Measurements from ENCODE around the genes AJUBA and PPP1R3E.

DNA sequence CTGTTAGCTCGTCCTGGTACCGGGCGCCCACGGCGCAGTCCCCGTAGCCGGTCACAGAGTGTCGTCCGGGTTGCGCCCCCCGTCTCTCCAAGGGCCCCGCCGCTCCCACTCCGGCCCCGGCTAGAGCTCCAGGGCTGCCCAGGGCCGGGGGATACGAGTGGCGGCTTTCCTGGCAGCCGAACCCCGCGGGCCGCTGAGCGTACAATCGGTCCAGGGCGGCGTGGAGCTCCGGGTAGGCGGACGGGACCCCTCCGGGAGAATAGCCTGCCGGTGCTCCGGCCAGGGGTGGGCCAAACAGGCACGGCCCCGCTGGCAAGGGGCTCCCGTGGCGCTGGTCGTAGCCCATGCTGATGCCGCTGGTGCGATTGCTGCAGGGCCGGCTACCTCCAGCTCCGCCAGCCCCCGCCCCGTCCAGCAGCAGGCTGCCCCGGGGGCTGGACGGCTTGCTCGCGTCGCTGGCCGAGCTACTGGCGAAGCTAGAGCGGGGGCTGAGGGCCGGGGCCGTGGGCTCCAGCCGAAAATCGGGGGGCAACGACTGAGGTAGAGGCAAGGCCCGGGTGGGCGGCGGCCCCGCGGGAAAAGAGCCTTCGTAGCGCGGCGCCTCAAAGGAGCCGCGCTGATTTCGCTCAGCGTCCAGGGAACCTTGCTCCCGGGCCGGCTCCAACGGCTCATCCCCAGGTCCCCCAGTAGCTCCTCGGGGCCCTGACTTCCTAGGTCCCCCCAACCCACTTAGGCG lies 760 bp downstream of the AJUBA start:
- PRO-cap: no peak

DNA sequence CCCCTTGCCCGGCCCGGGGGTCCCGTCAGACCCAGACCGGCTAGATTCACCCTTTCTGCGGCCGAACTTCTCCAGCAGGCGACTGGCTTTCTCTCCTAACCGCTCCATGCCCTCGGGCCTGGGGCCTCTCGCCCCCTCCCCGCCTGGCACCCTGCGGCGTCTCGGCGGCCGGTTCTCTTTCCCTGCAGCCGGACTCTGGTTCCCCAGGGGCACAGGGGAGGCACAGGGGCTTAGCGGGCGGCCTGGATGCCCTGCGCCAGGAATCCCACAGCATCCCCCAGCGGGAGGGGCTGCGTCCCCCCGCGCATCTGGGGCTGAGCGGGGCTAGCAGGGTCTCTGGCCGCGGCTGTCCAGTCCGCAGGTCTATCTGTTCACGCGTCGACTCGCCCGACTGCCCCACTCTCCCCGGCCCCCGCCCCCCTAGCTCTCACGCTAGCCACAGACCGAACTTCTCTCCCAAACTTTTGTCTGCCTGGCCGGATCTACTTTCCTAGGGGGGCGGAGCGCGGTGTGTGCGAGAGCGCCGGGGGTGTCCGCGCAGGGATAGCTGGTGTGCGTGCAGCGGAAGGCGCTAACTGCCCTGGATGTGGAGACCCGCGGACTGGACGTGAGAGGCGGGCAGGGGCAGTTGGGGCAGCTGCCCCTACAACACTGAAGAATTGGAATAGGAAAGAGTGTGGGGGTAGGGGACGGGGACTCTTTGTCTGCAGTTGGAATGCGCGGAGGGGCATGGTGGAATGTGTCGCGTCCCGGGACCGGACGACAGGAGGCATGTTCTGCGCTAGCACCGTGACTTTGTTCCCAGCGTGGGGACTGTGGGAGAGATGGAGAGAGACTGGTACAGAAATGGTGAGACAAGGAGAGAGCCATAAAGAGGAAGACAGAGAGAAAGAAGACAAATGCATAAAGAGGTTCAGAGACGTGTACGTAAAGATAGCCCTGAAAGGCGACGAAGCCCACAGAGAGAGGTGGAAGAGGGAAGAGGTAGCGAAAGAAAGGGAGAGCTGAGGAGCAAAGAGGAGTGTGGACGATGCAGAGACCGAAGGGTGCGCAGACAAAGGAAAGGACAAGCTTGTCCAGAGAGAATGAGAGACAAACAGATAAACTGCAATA lies at the start of gene AJUBA:
AJUBA (minus strand) TSS at position 393 of the 1,113 bp plus-strand sequence.
- PRO-cap: bidirectional peak, plus-strand start at position 742 of the sequence, minus-strand start at position 365 of the sequence

DNA sequence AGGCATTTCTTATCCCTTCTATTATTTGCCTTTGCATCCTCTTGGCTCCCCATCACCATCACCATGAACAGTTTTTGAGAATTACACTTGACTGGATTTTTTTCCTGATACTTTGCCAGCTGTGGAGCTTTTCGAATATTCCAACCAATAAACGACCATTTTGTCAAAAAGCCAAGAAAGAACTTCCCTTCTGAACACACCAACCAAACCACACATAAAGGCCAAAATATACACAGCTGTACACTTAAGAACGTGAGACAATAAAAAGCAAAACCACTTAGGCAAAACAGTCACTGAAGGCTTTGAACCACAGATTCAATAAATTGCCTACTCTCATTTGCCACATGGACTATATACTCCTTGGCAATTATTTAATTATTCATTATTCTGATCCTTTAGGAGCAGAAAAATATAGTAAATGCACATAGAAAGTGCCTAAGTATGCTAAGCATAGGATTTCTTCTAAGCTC lies 1.1 kb downstream of the C14orf93 start:
- PRO-cap: no peak

DNA sequence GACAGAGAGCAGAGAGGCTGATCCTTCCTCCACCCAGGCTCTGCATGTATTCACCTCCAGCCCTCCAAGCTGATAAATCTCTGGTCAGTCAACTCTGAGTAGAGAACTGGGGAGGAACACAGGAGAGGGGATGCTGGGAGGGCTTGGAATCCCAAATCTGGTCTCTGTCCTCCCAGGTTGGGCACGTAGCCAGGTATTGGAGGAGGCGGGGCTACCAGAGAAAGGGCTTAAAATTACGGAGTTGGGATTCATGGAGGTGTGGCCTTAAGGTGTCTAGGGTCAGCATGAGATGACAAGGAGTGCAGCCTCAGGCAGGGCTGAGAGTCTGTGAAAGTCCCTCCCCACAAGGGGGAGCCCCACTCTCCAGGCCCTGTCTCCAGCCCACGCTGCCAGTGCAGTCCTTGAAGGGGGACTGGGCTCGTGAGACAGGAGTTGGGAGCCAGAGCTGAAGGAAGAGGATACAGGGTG lies 1.3 kb downstream of the CDH24 start:
- PRO-cap: no peak

- PRO-cap: no peak
These were observed 1.3 kb upstream of the CDH24 start for GRCh38 chr14:23058419-23059203.

DNA sequence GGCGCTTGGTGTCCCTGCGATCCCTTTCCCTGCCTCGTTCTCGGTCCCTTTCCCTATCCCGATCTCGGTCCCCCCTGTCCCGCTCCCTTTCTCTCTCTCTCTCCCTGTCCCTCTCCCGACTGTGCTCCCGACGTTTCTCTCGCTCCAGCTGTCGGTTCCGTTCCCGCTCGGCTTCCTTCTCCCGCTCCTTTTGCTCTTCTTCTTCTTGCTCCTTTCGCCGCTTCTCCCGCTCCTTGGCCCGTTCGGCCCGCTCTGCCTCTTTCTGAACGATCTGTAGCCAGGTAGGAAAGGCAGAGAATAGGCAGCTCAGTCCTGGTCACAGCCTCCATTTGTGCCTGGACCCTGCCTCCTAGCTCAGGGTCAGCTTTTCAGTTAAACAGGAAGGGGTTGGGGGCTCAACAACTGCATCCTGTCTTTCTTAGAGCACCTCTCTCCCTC lies 1.9 kb upstream of the CDH24 start:
- PRO-cap: no peak

GRCh38 chr14:23126330-23127306 lies 7.6 kb upstream of the CEBPE start:
- PRO-cap: no peak

GRCh38 chr14:23153523-23153832 lies 30.0 kb downstream of the SLC7A8 start:
- PRO-cap: bidirectional peak, plus-strand start at chr14:23153930, minus-strand start at chr14:23153795

DNA sequence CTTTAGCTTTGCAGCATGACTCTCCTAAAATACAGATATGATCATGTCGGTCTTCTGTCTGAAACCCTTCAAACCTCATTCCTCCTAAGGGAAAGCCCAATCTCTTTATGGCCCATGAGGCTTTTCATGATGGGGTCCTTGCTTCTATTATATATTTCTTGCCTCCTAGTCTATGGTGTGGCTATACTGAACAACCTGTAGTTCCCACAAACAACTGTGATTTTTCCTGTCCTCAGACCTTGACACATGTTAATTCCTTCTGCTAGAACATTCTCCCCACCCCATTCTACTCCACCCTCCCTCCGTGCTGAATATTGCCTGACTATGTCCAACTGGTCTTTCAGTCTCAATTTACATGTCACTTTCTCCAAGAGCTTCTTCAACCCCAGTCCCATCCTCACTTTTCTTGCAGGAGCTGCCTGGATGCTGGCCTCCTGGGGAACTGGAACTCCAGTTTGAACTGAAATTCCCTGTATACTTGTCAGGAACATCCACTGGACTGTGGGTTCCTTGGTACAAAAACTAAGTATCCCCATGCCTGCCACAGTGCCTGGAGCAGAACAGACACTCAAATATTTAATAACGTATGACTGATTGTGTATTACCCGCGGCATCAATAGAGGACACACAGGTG lies 25.9 kb downstream of the SLC7A8 start:
- PRO-cap: no peak

- PRO-cap: bidirectional peak, plus-strand start at chr14:23303003, minus-strand start at chr14:23302908
These were observed at the start of gene PPP1R3E for GRCh38 chr14:23302593-23303210. Gene PPP1R3E (minus strand): TSS chr14:23302859.

DNA sequence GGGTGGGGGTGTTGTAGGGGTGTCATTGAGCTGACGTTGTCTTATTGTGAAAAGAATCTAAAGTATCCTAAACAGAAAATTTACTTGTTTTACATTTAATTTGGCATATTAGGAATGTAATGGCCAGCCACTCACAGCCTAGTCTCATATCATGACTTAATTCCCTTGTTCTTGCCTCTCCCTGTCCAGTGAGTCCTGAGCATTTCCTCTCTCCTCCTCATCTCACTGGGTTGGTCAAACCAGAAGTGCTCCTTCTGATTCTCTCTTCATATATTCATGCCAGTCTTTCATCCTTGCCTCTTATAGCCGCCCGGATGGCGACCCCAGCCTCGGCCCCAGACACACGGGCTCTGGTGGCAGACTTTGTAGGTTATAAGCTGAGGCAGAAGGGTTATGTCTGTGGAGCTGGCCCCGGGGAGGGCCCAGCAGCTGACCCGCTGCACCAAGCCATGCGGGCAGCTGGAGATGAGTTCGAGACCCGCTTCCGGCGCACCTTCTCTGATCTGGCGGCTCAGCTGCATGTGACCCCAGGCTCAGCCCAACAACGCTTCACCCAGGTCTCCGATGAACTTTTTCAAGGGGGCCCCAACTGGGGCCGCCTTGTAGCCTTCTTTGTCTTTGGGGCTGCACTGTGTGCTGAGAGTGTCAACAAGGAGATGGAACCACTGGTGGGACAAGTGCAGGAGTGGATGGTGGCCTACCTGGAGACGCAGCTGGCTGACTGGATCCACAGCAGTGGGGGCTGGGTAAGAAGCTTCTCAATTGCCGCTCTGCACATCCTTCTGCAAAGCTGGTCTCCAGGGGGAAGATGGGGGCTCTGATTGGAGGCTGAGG lies 1.0 kb downstream of the BCL2L2 start:
- PRO-cap: no peak

- PRO-cap: bidirectional peak, plus-strand start at chr14:23321462, minus-strand start at chr14:23320958
These were observed 708 bp upstream of the PABPN1 start for GRCh38 chr14:23320122-23321375.

DNA sequence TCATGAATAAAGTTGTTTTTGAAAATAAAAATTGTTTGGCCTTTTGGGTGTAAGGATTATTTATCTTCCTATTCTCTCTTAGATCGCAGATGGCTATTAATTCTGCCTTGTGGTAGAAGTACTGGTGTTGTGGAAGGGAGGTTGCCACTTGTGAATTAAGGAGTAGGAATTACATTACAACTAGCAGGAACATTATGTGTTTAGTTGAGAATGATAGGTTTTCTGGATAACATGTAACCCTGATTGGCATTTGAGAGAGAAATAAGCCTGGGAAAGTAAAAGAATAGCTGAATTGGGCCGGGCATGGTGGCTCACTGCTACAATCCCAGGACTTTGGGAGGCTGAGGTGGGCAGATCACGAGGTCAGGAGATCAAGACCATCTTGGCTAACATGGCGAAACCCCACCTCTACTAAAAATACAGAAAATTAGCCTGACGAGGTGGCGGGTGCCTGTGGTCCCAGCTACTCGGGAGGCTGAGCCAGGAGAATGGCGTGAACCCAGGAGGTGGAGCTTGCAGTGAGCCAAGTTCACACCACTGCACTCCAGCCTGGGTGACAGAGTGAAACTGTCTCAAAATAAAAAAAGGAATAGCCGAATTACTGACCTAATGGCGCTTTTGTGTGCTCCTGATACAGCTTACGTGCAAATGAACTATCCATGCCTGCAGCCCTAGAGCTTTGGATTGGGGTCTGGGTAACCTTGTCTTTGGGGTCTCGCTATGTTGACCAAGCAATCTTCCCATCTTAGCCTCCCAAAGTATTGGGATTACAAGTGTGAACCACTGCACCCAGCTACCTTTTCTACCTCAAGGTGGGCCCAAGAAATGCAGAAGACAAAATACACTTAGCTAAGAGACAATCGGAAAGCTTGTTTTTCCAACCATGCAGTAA lies 5.1 kb downstream of the PABPN1 start:
- PRO-cap: no peak

DNA sequence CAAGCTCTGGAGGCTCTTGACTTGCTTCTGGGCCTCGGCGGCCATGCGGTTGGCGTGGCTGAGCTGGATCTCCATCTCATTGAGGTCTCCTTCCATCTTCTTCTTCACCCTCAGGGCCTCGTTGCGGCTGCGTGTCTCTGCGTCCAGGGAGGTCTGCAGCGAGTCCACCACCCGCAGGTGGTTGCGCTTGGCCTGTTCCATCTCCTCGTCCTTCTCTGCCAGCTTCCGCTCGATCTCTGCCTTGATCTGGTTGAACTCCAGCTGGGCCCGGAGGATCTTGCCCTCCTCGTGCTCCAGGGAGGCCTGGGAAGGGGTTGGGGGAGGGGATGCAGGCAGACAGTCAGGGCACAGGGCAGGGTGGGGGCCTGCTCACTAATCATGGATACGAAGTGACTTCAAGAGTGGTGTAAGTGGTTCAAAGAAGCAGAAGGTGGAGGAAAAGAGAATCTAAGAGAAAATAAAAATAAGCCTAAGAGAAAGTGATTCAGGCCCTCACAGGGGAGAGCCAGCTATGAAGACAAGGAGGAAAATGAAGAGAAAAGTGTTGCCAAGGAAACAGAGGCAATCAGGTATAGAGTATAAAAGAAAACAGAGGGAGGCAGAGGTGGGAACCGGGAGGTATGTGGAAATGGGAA lies 8.1 kb upstream of the MYH6 start:
- PRO-cap: no peak

GRCh38 chr14:23417009-23417564 lies 9.0 kb upstream of the MYH6 start:
- PRO-cap: no peak

- PRO-cap: no peak
These were observed 11.9 kb upstream of the MYH7 start for GRCh38 chr14:23447239-23447813.

- PRO-cap: no peak
These were observed 13.8 kb downstream of the NGDN start for GRCh38 chr14:23483321-23483718.

DNA sequence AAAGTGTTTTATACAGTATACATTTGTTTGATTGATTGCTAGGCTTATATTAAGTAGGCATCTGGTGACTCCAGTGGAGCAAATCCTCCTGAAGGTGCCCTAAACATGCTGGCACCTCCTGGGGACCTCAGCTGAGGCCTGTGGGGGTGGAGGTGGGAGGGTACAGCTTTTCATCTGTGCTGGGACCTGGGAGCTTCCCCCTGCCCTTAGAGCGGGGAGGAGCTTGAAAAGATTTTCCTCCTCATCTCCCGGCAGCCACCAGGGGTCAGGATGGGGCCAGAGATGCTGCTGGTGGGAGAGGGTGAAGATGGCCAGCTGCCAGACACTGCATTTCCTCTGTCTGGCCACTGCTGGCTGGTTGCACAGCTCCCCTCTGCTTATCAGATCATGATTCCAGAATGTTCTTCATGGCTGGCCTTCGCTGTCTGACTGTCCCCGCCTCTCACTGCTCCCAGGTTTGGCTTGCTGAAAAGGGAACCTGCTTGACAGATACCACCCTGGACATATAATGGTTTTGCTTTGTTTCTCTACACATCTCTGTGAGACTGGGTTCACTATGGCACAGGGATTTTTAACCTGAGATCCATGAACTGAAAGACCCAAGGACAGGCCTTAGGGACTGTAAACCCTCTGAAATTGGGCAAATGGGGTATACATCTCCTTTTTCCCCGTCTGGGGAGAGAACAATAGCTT lies 10.5 kb upstream of the JPH4 start:
- PRO-cap: no peak

DNA sequence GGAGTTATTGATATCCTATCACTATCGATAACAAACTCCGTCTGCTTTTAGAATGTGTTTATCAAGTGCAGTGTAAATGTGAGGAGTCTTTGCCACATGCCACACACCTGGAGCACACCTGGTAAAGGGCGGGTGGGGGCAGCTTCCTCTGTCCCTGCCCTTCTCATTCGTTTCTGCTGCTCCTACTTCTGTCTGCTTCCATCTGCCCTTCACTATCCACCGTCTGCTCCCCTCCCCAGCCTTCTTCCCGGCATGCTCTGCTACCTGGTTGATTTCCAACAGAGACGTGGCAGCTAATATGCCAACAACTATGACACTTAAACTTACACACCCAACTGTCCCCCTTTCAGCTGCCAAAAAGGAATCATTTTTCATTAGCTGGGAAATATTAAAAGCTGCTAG lies 9.1 kb upstream of the CARMIL3 start:
- PRO-cap: unidirectional peak, minus-strand start at position 225 of the sequence

DNA sequence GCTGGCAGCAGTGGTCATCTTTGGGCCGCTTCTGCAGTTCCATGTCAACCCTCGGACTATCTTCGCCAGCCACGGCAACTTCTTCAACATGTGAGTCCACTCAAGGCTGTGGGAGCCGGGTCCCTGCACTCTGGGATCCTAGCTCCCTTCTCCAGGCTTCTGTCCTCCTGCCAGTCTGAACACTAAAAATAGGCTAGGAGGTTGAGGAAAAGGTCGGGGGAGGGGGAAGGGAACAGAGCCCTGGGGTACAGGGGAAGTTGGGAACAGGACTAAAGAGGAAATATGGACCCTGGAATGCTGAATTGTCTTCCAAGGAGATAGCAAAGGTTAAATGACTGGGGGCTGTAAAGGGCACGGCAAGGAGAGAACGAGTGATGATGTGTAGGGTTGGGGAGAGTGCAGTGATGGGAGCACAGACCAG lies 1.3 kb downstream of the FITM1 start:
- PRO-cap: no peak